CD14-positive monocyte (primary cell): Measurements from ENCODE around the genes EIF3C and RABEP2.

DNA sequence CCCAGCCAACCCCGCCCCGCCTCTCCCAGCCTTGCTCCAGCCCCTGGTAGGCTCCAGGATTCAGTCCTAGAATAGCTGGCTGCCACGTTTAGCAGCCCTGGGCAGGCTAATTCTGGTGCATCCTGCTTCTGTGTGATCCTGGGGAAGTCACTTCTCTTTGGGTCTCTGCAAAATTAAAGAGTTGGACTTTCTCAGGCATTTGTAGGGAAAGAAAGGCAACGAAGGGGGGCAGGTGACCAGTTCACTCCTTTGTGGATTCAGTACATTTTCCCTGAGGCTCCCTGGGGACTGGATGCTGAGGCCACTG is 30.1 kb upstream of the SBK1 start:
- CAGE, long polyA plus RNA = no peak

DNA sequence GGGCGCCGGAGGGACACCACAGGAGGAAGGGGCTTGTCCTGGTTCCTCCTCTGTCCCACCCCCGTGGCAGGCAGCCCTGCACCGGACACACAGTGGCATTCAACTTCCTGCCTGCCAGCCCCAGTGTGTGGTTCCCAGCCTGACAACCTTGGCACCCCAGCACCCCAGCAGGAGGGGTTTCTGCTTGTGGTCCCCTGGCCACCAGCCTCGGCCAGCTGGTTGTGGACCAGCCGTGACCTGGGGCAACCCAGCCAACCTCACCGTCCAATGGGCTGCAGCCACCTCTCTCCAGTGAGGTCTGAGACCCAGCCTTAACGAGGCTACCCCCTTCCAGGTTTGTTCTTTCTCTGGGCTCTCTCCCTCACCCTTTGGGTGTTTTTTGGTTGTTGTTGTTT is 22.8 kb upstream of the EIF3C start:
- CAGE, long polyA plus RNA = no peak

DNA sequence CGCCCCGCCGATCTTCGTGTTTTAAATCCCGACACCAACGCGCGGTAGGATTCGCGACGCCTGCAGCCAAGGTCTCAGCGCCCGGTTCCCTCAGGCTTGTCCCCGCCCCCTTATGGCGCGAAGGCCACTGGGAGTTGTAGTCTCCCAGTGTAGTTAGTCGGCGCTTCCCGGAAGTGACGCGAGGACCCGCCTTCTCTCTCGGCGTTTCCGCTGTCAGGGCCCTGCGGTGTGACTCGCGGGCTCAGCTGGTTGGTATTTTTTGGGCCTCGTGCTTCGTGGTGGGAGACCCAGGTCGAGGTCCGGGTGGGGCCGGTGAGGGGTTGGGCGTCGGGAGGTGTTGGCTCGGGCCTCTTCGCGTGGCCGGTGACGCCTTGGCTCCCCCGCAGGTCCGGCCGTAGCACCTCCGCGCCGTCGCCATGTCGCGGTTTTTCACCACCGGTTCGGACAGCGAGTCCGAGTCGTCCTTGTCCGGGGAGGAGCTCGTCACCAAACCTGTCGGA is at the start of gene EIF3C:
TSS of gene EIF3C (plus strand) at position 194 of the 500 bp plus-strand sequence.
- CAGE, long polyA plus RNA = no peak

GRCh38 chr16:28836141-28836693 is 9.9 kb downstream of the TUFM start:
- CAGE, long polyA plus RNA = no peak

DNA sequence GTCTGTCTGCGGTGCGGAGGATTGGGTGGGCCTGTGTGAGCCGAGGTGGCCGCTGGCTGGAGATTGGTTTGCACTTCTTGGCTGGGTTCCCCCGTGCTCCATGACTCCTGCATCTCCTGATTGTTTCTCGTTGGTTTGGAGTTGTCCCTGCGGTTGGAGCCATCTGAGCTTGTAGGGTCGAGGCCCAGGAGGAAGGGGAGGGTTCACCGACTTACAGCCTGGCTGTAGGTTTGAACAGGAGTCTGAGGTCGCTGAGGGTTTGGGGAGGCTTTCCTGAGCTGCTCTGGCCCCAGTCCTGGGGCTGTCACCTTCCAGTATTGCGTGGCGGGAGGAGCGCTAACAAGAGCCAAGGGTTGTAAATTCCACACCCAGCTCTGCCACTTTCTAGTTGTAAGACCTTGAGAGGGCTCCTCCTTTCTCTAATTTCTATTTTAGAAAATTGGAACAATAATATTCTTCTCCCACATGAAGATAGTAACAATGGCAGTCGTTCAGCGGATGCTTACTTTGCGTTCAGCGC is 780 bp downstream of the SH2B1 start:
- CAGE, long polyA plus RNA = no peak

DNA sequence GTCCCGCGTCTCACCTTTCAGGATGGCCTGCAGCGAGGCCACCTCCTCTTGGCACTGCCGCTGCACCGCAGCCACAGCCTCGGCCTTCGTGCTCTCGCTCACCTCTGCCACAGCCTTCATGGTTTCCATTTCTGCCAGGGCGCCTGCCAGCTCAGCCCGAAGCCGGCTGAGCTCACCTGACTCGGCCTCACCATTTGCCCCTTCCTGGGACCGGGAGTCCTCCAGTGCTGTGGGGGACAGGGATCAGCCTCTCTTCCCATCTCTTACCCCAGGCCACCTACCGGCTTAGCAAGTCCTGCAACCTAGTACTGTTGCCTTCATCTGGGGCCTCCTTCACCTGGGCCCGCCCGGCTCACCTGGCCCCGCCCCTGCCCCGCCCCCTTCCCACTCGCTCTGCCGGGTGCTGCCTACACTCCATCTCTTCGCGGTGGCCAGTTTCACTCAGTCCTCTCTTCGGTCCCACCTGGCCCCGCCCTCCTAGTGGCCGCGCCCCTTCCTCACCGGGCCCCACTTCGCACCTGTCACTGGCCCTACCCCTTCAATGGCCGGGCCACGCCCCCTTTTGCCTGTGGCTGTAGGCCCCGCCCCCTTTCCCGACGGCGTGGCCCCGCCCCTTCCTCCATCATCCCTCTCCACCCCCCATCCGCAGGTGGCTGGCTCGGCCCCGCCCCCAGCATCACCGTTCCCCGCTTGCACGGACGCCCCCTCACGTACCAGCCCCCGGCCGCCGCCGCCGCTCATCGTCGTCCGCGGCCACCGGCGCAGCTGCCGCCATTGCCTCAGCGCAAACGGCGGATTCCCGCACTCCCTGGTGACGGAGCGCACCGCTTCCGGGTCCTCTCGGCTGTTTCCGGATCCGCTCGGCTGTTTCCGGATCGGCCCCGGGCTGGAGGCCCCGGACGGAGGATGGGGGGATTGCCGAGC is at the start of gene RABEP2:
TSS of gene RABEP2 (minus strand) at position 850 of the 924 bp plus-strand sequence.
- CAGE, long polyA plus RNA = start-site peak on the minus strand centred at position 821 of the sequence, 43 bp wide, 106 and 92 reads in 2 replicates

GRCh38 chr16:29028986-29029766 is 44.3 kb downstream of the LAT start:
- CAGE, long polyA plus RNA = no peak

DNA sequence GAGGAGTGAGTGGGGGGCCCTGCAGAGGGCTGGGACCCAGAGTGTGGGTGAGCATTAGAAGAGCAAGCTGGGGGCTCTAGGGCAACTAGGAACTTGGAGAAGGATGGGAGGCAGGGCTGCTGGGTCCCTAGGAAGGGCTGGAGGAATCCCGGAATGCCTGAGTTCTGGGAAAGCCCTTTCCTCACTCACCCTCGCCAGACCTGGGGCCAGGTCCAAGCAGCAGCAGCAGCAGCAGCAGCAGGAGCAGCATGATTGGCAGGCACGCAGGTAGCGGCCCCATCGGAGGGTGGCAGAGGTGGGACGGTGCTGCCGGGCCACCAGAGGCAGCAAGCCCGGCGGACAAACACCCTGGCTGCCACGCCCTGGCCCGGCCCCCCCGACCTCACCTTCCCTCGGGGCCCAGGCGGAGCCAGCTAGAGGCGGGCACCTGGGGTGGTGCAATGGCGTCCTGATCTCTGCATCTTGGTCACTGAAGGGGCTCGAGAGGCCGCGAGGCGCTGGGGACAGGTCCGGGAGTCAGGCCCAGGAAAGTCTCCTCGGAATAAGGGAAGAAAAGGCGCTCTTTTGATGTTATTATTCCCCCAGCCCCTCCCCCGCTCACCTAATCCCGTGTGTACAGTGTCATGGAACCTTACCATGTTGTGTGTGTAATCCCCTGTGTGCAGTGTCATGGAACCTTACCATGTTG is 122.5 kb downstream of the LAT start:
- CAGE, long polyA plus RNA = no peak

- CAGE, long polyA plus RNA = no peak
Measured at GRCh38 chr16:29131316-29131828, 146.5 kb downstream of the LAT start.

DNA sequence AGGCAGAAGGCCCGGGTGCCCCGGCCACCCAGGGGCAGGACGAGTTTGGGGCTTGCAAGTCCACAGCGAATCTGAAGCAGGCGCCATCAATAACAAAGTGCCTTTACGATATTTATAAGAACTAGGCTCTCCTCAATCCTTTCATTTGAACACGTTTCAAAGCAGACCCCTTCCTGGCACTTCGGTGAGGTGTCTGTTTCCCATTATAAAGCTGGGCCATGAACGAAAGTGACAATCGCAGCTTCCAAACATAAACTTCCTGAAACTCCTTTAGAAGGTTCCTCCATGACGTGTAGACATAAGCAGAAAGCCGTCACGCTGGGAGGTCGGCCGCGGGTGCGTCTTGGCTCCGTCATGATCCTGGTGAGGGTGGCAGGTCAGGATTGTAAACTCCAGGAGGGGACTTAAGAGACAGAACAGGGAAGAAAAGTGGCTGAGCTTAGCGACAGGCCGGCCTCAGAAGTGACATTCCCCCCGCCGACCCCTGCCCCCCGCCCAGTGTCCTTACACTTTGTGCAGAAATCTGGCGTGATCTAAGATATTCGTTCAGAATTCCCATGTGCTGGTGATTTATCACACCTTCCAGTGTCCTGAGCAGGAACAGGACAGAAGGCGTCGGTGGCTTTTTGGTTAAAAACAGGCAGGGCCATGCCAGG is 155.6 kb downstream of the LAT start:
- CAGE, long polyA plus RNA = no peak

GRCh38 chr16:29148162-29148743 is 163.4 kb downstream of the LAT start:
- CAGE, long polyA plus RNA = no peak

DNA sequence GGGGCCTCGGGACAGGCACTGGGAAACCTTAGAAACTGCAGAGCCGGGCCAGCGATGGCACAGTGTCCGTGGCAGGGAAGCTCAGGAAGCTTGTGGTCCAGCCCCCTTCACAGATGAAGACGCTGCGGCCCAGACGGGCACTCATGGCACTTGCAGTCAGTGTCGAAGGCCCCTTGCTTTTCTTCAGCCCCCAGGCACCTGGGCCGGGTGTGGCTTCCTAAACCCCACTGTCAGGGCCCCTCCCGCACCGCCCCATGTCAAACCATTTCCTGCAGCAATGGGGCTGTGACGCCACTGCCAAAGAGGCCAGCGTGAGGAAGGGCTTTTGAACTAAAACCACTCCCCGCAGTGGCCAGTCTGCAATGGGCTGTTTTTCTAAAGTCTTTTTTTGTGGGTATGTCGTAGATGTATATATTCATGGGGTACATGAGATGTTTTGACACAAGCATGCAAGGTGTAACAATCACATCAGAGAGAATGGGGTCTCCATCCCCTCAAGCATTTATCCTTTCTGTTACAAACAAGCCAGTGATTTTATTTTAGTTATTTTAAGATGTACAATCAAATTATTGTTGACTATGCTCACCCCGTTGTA is 164.1 kb downstream of the LAT start:
- CAGE, long polyA plus RNA = no peak

DNA sequence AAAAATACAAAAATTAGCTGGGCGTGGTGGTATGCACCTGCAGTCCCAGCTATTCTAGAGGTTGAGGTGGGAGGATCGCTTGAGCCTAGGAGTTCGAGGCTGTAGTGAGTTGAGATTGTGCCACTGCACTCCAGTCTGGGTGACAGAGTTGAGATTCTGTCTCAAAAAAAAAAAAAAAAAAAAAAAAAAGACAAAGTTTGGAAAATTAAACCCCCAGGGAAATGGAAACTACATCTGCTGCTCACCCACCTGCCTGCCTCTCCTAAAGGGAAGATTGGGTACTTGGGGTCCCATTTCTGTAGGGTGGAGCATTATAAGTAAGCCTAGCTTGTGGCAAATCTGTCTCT is 2.7 kb downstream of the C16orf54 start:
- CAGE, long polyA plus RNA = no peak

DNA sequence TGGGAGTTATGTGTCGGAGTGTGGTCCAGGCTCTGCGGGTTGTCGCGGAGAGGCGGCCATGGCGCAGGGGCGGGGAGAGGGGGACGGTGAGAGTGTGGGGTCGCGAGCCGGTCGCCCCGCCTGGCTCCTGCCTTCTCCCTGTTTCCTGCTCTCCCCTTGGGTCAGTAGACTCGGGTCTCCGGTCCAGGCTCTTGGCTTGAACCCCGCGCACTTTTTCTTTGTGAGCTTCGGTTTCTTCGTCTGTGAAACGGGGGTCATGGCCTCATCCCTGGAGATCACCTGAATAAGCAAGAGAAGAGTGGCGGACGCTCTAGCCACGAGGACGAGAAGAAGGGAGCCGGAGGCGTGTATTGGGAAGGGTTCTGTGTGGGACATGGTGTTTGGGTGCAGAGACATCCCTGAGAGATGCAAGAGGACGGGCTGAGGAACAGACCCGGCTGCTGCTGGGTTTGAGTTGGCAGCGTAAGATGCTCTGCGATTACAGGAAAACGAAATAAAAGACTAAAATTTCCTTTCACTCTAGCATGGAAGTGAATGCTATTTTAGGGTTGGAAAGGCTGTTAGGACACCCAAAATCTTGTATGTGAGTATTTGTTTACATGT is 429 bp downstream of the KIF22 start:
- CAGE, long polyA plus RNA = no peak

DNA sequence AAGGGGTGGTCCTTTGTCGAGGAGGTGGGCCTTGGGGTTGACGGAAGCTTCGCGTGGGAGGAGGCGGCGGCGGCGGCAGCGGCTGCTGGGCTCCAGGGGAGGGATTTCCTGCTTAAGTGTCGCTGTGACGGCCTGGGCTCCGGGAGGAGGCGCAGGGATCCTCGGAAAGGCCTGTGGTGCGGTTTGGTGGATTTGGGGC is 1.6 kb downstream of the MAZ start:
- CAGE, long polyA plus RNA = no peak

- CAGE, long polyA plus RNA = no peak
Measured at GRCh38 chr16:29813594-29814681, 1.9 kb downstream of the PRRT2 start.

DNA sequence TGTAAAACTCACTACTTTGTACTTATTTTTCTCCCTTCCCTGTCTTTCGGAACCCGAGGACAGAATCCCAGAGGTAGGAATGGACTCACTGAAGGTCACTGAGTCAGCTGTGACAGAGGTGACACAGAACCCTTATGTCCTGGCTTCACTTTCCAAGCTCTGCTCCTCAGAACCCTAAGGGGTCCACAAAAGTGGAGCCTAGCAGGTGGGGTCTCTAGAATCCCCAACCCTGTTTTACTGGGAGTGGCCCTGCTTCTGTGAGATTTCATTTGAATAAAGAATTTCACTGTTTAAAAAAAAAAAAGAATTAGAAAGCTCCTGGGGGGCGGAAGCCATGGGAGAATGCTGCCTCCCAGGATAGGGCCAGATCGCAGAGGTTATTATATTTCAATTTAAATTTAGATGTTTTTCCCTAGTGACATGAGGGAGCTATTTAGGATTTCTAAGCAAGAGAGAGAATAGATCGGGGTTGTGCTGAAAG is 3.6 kb downstream of the KCTD13 start:
- CAGE, long polyA plus RNA = no peak

GRCh38 chr16:29962560-29963088 is 745 bp downstream of the TMEM219 start:
- CAGE, long polyA plus RNA = start-site peak on the plus strand at chr16:29962846-29962911, 261 and 400 reads in 2 replicates

DNA sequence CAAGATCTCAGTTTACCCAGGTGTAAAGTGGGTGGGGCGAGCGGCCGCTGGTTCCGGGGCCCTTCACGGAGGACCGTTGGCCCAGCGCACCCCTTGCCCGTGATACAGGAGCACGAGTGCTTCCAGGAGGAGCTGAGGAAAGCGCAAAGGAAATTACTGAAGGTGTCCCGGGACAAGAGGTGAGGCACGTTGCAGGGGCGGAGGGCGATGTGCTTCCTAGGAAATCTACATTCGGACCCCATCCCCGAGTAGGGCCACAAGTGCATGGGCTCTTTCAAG is 337 bp downstream of the INO80E start:
- CAGE, long polyA plus RNA = no peak

GRCh38 chr16:30005424-30006123 is 5.3 kb downstream of the DOC2A start:
- CAGE, long polyA plus RNA = no peak